AG04449 (cell line): Measurements from ENCODE around the genes TTC26 and HIPK2.

GRCh38 chr7:139096913-139097440 is 12.5 kb downstream of the ZC3HAV1 start:
- RRBS, result no CpG with 5 or more reads among the region's 5 CpGs

DNA sequence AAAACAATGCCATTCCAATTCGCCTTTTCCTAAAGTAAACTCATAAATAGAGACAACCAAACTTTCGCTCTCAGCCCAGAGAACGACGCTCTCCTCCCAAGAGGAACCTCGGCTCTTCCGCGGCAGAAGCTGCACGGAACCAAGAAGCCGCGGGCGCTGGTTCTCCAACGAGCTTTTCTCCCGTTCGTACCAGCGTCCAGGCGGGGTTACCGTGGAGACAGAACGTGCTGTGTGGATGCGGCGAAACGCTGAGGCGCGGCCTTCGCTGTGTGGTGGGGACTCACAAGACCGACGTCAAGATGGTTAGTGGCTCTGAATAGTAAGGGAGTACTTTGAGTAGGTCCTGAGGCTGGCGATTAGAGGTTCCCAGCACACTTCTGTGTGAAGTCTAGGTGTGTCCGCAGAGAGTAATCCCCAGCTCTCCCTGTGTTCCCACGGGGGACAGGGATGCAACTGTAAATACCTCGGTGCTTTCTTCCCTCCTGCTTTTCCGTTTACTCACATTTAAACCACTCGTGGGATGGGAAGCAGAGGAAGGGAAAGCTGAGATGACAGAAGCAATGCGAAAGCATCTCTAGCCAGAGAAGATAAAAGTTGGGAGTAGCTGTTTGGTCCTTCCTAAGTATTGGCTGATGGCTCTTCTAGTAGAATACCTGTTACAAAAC is at the start of gene TTC26:
TSS of gene TTC26 (plus strand) at position 220 of the 665 bp plus-strand sequence.
- RRBS, result no CpG with 5 or more reads among the region's 33 CpGs

- RRBS, result no CpG with 5 or more reads among the region's 1 CpG
Measured at GRCh38 chr7:139288097-139288463, 53.1 kb upstream of the FMC1 start.

GRCh38 chr7:139292098-139292608 is 49.0 kb upstream of the FMC1 start:
- RRBS, result no CpG with 5 or more reads among the region's 7 CpGs

- RRBS, result no CpG with 5 or more reads among the region's 26 CpGs
Measured at GRCh38 chr7:139714366-139715391, 63.1 kb downstream of the HIPK2 start.

DNA sequence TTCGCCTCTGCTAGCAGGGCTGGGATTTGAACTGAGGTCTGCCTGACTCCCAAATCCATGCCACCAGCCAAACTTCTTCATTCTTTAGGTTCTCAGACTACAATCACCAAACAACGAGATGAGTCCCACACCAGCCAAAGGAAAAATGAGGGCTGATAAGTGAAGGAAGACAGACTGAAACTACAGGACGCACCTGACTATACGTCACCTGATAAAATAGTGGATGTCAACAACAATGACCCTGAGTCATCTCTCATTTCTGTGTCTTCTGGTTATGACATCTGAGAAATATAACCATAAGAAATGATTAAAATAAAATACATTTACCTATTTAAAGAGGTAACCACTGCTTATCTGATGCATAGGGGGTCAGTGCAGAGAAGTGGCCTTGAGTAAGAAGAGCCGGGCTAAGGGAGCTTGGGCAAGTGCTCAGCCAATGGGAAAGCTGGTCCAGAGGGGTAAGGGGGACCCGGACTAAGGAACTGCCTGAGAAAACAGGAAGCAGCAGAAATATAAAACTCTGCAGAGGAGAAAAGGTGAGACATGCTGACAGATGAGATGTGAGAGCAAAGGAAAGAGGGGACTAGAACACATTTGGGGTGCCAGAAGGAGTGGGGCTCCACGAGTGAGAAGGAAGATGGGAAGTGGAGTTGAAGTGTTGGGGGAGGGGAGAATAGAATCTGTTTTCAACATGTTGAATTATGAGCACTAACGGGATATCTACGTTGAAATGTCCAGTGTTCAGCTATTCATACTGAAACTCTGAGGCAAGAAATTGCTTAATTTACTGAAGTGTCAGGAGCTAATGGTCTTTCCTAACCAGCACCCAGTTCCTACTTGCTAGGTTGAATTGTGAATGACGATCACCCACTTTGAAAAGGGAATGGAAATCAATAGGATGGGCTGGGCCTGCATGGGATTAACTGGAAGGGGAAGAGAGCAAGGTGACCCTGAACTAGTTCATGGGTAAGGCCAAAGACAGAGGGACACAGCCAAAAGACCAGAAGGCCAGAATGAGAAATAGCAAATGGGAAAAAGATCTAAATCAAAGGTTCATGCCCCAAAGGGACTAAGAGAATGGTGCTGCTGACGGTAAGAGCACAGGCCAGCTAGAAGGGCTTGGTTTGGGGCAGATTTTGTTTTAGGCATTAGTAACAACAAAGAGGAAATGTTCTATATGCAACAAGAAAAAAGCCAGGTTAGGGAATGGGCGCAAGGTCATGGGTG is 51.6 kb downstream of the HIPK2 start:
- RRBS, result 84% methylated on average over 2 of the region's 12 CpGs

- RRBS, result no CpG with 5 or more reads among the region's 8 CpGs
Measured at GRCh38 chr7:139734113-139734644, 43.6 kb downstream of the HIPK2 start.

GRCh38 chr7:139739934-139740920 is 37.6 kb downstream of the HIPK2 start:
- RRBS, result no CpG with 5 or more reads among the region's 22 CpGs

DNA sequence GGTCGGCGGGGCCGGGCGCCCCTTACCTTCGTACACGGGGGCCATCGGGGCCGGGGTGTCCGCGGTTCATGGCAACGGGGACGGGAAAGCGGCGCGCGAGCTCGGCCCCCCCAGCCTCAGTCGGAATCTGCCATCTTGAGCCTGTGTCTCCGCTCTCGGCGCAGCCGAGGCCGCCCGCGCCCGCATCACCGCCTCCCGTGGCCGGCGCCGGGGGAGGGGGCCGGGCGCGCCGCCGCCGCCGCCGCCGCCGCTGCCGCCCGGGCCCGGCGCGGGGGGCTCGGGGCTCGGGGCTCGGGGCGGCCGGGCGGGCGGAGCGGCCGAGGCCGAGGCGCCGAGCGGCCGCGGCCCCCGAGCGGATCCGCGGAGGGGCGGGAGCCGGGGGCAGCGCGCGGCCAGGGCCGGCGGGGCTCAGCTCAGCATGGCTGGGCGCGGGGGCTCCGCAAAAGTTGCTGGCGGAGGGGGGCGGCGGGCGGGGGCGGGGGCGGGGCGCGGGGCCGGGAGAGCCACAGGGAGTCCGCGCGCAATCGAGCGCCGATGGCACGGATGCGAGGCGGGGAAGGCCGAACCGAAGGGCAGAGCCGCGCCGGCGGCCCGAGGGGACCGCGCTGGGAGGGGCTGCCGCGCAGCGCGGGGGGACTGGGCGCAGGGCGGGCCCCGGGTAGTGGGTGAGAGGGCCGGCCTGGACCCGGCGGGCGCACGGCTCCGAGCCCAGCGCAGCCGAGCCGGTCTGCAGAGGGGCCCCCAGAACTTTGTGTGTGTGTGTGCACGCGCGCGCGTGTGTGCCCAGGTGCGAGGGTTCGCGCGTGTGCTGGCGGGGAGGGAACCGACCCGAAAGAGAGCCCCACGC is at the start of gene HIPK2:
TSS of gene HIPK2 (minus strand) at position 420 of the 847 bp plus-strand sequence.
- RRBS, result 2% methylated on average over 72 of the region's 131 CpGs

GRCh38 chr7:139830756-139831616 is 1.9 kb downstream of the TBXAS1 start:
- RRBS, result no CpG with 5 or more reads among the region's 3 CpGs

DNA sequence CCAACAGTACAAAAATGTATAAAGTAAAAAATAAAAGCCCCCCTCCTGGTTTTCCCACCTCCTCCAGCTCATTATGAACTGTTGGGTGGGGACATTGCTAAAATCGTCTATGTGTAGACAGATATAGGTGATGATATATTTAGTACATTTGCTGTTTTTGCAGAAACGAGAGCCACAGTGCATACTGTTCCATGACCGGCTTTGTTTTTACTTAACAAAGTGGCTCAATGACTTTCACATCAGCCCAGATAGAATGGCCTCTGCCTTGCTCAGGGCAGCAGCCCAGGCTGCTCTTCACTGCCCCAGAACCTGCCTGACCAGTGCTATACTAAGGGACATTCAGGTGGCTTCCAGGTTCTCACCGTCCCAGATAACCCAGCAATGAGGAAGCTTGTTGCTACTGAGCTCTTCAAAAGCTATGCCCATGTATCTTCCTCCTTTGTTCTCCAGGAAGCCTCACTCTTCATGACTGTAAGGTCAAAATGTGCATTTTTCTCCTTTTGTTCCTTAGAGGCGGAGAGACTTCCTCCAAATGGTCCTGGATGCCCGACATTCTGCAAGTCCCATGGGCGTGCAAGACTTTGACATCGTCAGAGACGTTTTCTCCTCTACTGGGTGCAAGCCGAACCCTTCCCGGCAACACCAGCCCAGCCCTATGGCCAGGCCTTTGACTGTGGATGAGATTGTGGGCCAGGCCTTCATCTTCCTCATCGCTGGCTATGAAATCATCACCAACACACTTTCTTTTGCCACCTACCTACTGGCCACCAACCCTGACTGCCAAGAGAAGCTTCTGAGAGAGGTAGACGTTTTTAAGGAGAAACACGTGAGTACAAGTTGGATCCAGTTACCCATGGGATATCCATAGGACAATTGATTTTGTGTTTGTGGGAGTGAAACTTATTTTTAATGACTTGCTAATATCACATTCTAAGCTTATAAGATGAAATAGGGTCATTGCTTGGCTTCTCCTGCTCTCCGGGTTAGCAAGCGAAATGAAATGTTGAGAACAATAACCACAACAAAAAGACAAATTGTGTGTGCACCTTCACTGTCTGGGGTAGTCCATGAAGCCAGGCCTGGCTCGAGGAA is 101.0 kb downstream of the PARP12 start:
- RRBS, result no CpG with 5 or more reads among the region's 17 CpGs

DNA sequence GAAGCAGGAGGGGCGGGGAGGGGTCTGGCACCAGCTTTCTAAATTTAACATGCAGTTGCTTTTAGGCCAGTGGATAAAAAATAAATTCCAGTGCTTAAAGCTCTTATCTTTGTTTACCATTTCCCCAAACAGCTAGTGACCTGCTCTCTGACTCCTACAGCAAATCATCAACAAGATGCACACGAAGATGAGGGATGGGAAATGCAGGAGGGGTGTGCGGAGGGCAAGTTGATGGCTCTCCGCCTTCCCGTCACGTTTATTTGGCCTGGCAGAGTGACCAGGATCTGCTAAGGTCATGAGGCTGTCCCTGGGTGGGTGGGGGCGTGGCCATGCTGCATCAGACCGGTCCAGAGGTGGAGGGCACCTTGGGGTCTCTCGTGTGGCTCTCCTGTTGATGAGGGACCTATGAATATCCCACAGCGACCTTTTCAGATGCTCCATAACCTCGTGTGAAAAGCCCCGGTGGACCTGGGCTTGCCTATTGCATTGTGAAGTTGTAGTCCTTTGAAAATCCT is 67.5 kb downstream of the PARP12 start:
- RRBS, result no CpG with 5 or more reads among the region's 12 CpGs

- RRBS, result no CpG with 5 or more reads among the region's 9 CpGs
Measured at GRCh38 chr7:140060842-140061478, 1.8 kb downstream of the PARP12 start.

- RRBS, result no CpG with 5 or more reads among the region's 7 CpGs
Measured at GRCh38 chr7:140090672-140091363, 28.1 kb upstream of the PARP12 start.

- RRBS, result no CpG with 5 or more reads among the region's 7 CpGs
Measured at GRCh38 chr7:140099432-140100339, 36.9 kb upstream of the PARP12 start.

GRCh38 chr7:140247398-140247966 is 70.7 kb upstream of the KDM7A start:
- RRBS, result no CpG with 5 or more reads among the region's 6 CpGs

GRCh38 chr7:140263105-140263792 is 86.5 kb upstream of the KDM7A start:
- RRBS, result no CpG with 5 or more reads among the region's 8 CpGs

- RRBS, result no CpG with 5 or more reads among the region's 23 CpGs
Measured at GRCh38 chr7:140540209-140540978, 61.1 kb upstream of the MKRN1 start.

DNA sequence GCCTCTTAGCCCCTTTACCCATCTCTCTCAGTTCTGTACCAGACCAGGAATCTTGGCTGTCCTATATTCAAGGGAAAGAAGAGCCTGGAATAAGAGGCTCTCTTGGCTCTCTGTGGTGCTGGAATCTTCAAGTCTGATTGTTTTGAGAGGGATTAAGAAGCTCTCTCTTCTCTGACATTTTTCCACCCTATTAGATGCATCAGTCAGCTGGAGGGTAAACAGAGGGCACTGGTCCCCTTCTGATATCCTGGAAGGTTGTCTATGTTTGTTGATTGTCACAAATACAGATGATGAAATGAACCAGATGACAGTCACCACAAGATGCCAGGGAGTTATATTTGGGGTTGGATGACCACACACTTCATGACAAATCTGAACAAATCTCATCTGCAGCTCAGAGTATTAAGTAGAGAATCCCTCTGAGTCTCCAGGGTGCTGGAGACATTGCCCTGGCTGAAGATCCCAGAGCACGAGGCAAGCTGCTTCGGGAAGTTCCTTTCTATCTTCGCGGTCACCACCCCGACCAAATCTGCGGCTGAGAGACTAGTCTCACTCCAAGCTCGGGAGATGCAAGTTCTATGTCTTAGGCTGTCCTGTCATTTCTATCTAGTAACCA is 9.1 kb downstream of the DENND2A start:
- RRBS, result no CpG with 5 or more reads among the region's 7 CpGs

- RRBS, result no CpG with 5 or more reads among the region's 10 CpGs
Measured at GRCh38 chr7:140723769-140725218, 27.8 kb downstream of the NDUFB2 start.